AG09319 (cell line): ENCODE results near the genes SAXO2 and GOLGA6L10.

DNA sequence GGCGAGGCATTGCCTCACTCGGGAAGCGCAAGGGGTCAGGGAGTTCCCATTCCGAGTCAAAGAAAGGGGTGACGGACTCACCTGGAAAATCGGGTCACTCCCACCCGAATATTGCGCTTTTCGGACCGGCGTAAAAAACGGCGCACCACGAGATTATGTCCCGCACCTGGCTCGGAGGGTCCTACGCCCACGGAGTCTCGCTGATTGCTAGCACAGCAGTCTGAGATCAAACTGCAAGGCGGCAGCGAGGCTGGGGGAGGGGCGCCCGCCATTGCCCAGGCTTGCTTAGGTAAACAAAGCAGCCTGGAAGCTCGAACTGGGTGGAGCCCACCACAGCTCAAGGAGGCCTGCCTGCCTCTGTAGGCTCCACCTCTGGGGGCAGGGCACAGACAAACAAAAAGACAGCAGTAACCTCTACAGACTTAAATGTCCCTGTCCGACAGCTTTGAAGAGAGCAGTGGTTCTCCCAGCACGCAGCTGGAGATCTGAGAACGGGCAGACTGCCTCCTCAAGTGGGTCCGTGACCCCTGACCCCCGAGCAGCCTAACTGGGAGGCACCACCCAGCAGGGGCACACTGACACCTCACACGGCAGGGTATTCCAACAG, 174.9 kb downstream of the MEX3B start:
- RRBS, result no CpG with 5 or more reads among the region's 30 CpGs

DNA sequence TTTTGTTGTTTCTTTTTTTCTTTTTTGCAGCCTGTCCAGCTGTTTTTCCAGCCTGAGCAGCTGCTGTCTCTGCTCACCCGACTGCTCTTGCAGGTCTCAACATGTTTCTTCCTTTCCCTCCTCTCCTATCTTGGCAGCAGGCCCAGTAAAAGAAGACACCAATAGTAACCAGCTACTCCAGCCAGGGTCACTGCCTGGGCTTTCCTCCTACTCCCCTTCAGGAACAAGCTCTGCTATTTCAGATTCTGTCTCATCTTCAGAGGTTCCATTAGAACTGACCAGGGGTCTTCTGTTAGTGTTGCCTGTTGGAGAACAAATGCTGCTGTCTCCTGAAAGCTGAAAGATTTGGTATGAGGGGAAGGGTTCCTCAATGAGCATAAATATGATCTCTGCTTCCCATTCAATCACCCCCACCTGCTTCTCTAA, 23.7 kb downstream of the MEX3B start:
- RRBS, result no CpG with 5 or more reads among the region's 1 CpG

- RRBS, result no CpG with 5 or more reads among the region's 4 CpGs
These were observed 43.0 kb upstream of the MEX3B start for GRCh38 chr15:82088837-82089103.

DNA sequence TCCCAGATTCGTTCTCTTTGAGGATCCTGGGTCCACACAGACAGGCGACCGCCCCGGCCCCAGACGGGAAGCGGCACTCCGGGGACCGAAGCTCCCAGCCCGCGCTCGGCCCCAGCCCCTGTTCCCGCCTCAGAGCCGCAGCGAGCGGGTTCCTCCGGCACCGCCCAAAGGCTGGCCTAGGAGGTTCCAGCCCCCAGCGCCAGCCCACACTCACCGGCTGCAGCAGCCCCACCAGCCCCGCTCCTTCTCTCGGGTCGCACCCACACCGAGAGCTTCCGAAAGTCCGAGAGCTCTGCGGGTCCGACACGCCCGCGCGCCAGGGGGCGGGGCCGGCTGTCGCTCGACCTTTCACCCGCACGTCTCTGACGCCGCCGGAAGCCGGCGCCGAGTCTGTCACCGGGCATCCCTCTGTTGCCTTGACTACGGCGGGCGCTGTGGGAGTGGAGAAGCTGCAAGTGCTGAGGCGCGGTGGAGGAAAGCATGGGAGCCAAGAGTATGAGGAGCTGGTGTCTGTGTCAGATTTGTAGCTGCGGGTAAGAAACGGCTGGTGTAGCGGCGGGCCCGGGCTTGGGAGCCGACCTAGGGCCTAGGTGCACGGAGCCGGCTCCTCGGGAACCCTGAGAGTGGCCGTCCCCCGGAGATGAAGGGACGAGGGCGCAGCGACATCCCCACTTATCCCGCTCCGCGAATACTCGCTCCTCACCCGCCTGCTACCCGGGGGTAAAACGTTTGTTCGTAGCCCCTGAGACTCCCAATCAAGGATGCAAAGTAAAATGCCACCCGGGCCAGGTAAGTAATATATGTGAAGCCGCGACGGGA, at the start of gene SAXO2:
Gene SAXO2, plus strand, starts transcription at position 419 of the 819 bp plus-strand sequence.
- RRBS, result under 1% methylated on average over 24 of the region's 75 CpGs

DNA sequence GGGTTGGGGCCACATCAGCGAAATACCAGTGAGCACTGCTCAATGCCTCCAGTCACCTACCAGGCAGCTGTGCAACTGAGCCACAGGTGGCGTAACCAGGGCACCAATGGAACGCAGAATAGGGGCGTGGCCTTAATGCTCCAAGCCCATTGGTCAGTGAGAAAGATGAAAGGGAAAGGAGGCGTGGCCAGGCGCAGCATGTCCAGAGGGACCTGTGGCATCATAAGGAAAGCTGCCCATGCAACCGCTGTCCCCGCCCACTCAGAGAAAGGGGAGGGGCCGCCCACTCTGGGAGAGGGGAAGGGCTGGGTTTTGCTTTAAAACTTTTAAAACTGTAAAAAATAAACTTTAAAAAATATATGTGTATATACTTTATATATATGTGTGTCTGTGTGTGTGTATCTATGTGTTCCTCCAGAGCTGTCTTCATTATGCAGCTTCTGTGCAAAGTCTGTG, at the start of gene GOLGA6L10:
Gene GOLGA6L10, minus strand, starts transcription at position 115 of the 456 bp plus-strand sequence.
- RRBS, result no CpG with 5 or more reads among the region's 9 CpGs

- RRBS, result no CpG with 5 or more reads among the region's 10 CpGs
These were observed 13.8 kb upstream of the GOLGA6L9 start for GRCh38 chr15:82415581-82416546.

GRCh38 chr15:82535527-82536024, 4.7 kb downstream of the RPS17 start:
- RRBS, result no CpG with 5 or more reads among the region's 6 CpGs

GRCh38 chr15:82539485-82539729, 850 bp downstream of the RPS17 start:
- RRBS, result no CpG with 5 or more reads among the region's 10 CpGs

GRCh38 chr15:82819776-82820122, 10.3 kb downstream of the WHAMM start:
- RRBS, result no CpG with 5 or more reads among the region's 4 CpGs

DNA sequence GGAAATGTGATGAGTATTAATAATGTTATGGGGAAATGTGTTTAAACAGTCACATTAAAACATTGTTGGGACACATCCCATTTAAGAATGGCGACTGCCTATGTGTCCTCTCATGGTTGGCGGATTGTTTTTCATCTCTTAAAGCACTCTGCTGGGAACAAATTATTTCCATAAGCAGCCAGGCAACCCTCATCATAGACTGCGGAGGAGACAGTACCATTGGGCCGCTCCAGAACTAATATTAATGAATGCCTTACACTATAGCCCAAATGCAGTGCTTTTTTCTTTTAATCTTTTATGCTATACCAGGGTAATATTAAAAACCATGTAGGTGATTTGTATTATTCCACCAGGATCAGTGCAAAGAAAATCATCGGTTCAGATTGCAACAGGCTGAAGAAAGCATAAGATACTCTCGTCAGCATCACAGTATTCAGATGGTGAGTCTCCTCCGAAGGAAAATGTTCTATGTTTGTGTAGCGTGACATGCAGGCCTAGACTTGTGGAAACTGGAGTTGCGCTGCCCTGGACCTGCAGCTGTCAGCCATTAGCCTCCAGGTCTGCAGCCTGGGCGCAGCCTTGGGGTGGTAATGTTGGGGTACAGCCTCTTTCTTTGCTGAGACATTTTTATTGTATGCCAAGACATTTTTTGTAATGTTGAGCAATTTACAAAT, 16.8 kb downstream of the WHAMM start:
- RRBS, result no CpG with 5 or more reads among the region's 10 CpGs

DNA sequence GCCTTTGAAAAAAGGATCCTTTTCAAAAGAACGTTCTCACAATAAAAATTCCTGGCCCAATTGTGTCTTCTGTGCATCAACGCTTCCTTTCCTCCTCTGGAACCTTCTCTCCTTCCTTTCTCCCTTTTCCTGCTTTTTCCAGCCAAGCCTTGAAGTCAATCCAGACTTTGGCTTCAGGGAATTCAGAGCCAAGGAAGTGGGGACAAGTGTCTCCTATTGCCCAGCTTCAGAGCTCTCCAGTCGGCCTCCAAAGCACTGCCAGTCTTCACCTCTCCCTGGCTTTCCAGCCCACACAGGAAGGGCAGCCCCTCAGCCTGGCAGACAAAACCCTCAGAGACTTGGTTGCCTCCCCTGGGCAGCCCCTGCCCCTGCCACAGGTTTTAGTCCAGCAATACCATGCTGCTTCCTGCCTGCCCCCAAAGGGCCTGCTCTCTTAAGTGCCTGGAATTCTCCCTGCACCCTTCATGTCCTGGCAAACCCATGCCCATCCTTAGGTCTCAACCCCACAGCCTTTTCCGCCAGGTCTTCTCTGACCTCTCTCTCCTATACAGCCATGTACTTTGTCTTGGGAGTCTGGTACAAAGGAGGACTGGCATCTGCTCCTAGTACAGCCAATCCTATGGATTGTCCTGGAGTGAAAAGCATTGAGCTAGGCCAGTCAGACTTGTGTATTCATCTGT, 26.8 kb downstream of the WHAMM start:
- RRBS, result no CpG with 5 or more reads among the region's 4 CpGs

DNA sequence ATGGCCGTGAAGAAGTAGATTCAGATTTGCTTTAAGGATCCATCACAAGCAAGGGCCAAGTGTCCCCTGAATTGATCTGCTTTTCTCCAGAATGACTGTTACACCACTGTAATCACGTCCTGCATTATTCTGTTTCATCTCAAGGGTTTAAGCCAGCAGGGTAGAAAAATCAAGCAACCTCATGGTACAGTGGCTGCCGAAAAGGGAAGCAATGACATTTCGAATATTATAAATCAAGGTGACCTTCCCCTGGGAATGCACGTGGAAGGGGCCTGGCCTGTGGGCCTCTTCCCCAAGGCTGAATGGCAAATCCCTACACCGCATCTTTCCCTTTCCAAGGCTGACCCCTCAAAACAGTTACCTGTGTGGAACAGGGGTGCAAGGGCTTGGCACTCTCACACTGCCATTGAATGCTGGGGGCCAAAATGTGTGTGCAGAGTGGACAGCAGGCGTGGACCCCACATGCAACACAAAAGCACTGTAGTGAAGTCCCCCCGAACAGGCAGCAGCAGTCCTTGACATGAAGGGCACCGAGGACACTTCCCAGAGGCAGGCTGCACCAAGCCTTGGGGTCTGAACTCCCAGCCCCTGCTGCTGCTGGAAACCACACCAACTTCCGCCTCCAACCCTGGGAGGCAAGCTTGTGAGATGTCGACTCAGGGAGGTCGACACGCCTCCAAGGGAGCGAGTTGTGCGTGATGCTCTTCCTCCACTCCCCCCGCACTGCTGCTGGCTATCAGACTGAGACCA, 43.3 kb downstream of the WHAMM start:
- RRBS, result no CpG with 5 or more reads among the region's 16 CpGs

DNA sequence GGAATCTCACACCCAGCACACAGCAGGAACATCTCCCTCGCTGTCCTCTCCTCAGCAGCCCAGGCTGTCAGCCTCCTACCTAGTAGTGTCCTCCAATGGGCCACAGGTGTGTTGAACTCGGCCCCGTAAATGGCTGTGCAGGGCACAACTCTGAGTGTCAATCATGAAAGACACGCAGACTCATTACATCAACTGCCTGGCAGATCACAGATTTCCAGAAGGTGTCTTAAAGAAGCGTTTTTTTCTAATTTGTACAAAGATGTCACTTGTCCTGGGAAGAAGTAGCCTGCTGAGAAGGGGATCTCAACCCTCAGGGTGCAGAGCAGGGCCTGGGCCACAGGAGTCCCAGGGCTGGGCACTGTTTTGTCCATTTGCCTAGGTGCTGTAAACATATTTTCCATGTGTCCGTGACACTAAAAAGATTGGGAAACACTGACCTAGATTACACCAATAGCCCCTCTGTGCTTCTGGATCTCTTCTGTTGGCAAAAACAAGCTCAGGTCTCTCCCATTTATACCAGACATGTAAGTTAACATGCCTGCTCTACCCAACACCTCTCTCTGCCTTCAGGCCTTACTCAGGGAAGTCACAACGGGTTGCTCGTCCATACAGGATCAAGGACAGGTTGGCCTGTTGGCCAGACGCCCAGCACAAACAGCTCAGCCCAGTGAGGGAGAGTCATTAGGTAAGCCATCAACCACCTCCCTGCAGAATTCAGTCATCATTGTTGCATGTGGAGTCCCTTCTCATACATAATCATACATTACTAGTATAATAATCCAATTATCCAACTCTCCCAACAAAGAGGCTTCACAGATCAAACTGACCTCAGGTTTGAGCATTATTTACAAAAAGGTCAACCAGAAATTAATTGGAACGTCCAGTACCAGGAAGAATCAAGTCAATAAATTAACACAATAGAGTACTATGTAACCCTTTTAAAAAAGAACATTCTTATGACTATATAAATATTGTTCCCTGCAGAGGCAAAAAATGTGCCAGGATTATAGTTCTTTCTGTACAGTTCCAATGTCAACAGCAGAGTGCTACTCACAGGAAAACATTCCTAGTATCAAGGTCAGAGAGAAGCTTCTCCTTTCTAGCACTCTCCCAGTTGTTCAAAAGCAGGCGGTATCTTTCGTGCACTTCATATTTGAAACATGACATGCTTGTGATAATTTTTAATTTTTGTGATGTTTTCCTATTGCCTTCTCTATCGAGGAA, 33.4 kb downstream of the HOMER2 start:
- RRBS, result no CpG with 5 or more reads among the region's 13 CpGs

DNA sequence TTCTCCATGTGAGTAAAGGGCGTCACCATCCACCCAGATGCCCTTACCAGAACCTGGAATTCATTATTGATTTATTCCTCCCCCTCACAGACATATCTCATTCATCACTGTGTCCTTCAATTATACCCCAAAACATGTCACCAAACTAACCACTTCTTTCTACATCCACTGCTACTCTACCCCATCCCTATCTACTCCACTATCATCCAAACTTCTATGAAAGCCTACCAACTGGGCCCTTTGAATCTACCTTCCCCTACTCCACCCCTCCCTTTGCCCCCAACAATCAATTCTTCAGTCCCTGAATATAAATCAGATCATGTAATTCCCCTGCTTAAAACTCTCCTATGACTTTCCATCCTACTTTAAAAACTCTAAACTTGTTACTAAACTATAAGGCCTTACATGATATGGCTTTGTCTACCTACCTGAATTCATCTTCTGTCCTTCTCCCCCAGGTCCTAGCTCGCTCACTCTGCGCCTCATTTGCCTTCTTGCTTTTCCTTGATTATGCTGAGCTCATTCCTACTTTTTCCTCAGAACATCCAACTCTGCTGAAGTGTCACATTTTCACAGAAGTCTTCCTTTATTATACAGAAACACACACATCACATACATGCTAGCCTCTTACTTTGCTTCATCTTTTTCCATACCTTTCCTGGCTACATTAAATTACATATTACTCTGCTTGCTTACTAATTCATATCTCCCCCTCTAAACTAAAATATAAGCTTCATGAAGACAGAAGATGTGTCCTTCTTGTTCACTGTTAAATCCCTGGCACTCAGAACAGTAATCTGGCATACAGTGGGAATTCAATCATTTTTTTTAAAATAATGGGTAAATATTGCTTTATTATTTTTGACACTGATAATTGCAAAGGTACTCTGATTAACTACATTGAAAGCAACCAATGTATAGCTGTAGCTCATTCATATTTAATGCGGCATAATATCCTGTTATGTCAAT, 18.4 kb downstream of the HDGFL3 start:
- RRBS, result no CpG with 5 or more reads among the region's 4 CpGs

DNA sequence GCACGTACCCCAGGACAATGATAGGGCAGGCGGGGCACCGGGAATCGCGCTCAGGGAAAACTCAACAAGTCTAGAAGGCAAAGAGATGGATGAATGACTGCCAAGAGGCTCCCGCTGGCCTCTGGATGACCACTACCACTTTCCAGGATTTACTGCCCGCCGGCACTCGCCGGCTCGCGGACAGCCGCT, 989 bp downstream of the HDGFL3 start:
- RRBS, result under 1% methylated on average over 4 of the region's 13 CpGs

DNA sequence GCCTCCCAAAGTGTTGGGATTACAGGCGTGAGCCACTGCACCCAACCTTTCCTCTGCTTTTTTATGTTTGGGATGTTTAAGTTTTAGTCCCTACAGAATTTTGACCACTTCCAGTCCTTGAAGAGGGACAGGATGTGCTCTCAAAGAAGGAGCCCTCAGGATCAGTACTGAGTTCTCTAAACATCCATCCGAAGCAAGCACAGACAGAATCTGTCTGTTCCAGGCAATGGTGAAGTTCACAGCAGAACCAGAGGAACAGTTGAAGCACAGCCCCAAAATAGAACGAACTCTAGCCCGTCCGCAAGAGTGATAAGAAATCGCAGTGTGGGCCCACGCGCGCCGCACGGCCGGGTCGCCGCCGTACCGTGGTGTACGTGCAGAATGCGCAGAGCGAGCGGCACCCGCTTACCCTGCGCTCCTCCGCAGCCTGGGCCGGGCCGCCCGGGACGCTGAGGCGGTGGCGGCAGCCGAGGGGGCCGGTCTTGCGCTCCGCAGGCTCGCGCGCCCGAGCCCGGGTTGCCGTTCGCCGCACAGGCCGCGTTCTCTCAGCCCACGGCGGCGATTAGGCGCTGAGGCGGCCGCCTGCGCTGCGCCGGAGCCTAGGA, 20.9 kb downstream of the WDR73 start:
- RRBS, result under 1% methylated on average over 25 of the region's 52 CpGs

DNA sequence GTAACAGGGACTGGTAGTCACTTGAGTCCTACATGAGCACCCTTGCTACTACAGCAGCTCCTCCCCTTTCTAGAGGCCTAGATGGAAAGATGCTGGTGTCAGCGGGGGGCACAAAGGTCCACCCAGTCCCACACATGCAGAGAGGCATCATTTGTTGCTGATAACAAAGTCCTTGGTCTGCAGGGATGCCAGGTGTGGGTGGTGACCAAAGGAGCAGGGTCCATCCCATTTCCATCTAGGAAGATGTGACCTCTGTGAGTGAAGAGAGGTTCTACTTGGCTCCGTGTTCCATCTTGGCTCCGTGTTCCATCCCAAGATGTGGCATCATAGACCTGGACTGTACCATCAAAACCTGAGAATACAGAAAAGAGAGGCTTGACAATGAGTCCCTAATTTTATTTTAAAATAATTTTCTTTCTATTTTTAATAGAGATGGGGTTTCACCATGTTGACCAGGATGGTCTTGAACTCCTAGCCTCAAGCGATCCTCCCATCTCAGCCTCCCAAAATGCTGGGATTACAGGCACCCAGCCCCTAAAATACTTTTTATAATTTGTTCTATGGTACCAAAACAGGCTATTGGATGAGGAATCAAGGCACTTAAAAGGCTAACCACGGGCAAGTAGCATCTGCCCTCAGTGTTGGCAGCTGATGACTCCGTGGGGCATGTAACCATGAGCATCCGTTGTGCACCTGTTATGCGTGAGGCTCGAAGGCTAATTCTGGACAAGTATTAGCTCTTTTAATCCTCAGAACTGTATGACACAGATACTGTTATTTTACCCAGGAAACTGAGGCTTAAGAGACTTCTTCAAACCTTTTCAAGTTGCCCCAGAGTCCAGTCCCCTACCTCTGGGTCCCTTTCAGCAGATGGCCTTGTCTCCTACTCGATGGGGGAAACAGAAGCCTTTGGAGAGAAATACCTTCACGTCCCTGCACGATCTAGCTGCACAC, 10.4 kb downstream of the WDR73 start:
- RRBS, result no CpG with 5 or more reads among the region's 12 CpGs

GRCh38 chr15:84670553-84671038, 12.6 kb upstream of the NMB start:
- RRBS, result no CpG with 5 or more reads among the region's 6 CpGs

GRCh38 chr15:84773605-84774155, 25.3 kb downstream of the ZNF592 start:
- RRBS, result no CpG with 5 or more reads among the region's 3 CpGs

- RRBS, result no CpG with 5 or more reads among the region's 5 CpGs
These were observed 32.2 kb upstream of the ALPK3 start for GRCh38 chr15:84784934-84785361.